Left lung (tissue), 1 donor: ENCODE results near the gene PCGF1.

DNA sequence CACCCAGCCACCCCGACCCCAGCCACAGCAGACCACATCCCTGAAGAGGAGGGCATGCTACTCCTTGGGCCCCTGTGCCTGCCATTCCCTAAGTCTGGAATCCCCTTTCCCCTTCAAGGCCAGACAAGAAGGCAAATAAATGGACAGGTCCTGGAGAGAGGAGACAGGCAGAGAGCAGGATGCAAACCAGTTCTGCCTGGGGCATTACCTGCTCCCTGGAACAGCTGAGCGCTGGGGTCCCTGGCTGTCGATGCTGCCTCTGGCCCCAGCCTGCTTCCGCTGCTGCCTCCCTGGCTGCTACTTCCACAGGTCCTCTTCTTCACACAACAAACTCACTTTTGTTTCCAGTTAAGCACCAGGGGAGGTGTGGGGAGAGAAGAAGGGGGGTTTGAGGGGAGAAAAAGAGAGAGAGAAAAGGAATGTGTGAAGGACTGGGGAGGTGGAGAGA is 53.2 kb downstream of the SLC4A5 start:
- PRO-cap, result no peak

GRCh38 chr2:74413054-74414036 is 8.1 kb downstream of the C2orf81 start:
- PRO-cap, result no peak

GRCh38 chr2:74414802-74415784 is 6.3 kb downstream of the C2orf81 start:
- PRO-cap, result bidirectional peak, plus-strand start at chr2:74415024, minus-strand start at chr2:74414846; bidirectional peak, plus-strand start at chr2:74415077, minus-strand start at chr2:74415109; bidirectional peak, plus-strand start at chr2:74415551, minus-strand start at chr2:74415457

GRCh38 chr2:74425062-74425716 is 3.7 kb downstream of the WDR54 start:
- PRO-cap, result no peak

DNA sequence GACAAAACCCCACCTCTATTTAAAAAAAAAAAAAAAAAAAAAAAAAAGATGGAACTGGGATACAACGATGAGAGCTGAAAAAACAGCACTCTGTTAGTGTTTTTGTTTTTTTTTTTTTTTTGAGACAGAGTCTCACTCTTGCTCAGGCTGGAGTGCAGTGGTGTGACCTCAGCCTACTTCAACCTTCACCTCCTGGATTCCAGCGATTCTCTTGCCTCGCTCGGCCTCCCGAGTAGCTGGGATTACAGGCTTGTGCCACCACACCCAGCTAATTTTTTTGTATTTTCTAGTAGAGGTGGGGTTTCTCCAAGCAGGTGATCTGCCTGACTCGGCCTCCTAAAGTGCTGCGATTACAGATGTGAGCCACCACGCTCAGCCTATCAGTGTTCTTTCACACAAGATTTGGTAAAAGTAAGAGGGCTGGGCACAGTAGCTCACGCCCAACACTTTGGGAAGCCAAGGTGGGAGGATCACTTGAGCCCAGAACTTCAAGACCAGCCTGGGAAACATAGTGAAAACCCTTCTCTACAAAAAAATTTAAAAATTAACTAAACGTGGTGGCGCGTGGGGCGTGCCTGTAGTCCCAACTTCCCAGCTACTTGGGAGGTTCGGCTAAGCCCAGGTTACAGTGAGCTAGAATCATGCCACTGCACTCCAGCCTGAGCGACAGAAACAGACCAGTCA is 1.2 kb downstream of the MRPL53 start:
- PRO-cap, result no peak

GRCh38 chr2:74498780-74499385 is 520 bp downstream of the LBX2 start:
- PRO-cap, result no peak

DNA sequence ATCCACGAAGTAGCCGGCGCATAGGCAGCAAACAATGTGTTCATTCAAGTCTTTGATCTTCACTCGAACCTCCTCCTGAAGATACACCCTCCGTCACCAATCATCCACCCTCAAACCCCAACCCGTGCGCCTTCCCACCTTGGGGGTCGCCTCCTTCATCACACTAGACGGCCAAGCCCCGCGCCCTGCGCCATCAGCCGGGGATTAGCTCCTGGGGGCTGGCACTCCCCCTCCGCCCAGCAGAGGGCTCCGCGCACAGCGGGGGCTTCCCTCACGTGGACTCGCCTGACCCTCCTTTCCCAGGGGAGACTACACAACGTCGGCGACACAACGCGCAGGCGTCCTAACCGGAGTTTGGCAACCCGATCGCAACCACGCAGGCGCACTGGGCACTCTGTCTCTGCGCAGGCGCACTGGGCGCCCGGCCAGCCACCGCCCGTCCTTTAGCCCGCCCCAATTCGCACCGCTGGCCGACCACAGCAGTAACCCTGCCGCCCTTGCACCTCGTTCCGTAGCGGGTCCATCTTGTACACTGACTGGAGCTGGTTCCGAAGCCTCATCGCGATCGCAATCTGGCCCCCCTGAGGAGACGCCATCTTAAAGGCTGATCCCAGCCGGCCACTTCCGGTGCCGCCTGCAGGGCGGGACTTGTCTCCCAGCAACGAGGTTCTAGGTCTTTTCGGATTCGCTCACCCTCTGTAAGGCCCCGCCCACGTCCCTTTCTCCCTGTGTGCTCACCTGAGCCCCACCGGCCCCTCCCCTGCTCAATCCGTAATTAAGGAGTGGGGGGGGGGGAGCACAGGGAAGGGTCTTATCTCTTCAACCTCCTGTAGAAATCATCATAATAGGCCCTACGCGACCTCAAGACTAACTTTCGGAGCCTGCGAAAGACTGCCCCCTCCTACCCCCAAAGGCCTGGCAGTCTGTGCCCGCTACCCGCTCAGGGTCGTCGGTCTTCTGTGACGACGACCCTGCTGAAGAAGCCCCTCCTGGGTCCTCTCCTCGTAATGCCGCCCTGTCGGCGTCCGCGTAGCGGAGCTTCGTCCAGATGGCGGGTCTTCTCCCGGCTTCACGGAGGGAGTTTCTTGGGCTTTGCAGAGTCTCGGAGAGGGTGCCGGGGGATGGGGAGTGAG is at the start of gene PCGF1:
PCGF1 (minus strand) TSS at position 623 of the 1,133 bp plus-strand sequence.
- PRO-cap, result bidirectional peak, plus-strand start at position 363 of the sequence, minus-strand start at position 287 of the sequence; bidirectional peak, plus-strand start at position 717 of the sequence, minus-strand start at position 574 of the sequence

DNA sequence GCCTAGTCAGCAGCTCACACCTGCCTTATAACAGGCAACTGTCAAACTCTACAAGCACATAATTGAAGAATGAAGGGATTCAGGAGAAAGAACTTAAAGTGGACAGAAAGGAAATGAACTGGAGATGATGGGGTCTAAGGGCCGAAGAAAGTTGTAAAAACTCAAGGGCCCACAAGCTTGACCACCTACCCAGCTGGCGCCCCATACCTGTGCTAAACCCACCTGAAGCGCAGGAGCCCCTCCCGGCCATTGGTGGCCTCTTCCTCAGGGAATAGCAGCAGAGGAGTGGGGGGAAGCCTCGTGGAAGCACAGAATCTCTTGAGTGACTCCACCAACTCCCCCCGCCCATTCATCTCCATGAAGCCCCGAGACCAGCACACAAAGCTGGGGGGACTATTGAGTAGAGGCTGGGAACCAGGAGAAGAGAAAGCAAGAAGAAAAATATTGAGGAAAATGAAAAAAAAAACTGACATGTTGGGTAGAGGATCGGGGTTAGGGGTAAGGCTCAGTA is 922 bp downstream of the AUP1 start:
- PRO-cap, result no peak

- PRO-cap, result unidirectional peak, plus-strand start at chr2:74560123
Measured at GRCh38 chr2:74559583-74560456, 5.3 kb downstream of the DOK1 start.

DNA sequence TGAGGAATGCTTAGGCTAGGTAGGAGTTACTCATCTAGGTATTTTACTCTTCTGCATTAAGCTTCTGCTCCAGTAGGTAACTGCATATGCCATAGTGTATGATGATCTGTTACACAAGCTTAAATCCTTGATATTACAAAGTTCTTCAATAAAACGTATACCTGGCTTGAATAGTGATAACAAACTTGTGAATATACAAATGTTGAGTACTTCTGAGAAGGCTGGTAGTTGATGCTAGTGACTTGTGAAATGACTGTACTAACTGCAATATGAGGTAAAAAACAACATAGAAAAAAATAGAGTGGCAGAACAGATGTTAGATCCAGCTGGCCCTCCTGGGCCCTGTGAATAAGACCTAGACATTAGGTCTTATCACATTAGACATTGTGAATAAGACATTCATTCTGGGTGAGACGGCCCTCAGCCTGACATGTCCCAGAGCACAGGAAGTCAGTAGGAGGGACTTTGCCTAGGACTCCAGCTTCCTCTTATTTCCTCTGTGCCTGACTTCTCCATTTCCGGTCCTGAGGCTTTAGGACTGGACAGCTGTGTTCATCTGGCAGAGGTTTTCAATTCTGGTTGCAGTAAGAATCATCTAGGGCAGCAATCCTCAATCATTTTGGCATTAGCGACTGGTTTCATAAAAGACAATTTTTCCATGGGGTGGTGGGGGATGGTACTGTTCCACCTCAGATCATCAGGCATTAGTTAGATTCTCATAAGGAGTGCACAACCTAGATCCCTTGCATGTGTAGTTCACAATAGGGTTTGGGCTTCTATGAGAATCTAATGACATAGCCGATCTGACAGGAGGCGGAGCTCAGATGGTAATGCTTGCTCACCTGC is 23.0 kb downstream of the DOK1 start:
- PRO-cap, result no peak

- PRO-cap, result no peak
Measured at GRCh38 chr2:74695595-74696238, 41.7 kb downstream of the SEMA4F start.

DNA sequence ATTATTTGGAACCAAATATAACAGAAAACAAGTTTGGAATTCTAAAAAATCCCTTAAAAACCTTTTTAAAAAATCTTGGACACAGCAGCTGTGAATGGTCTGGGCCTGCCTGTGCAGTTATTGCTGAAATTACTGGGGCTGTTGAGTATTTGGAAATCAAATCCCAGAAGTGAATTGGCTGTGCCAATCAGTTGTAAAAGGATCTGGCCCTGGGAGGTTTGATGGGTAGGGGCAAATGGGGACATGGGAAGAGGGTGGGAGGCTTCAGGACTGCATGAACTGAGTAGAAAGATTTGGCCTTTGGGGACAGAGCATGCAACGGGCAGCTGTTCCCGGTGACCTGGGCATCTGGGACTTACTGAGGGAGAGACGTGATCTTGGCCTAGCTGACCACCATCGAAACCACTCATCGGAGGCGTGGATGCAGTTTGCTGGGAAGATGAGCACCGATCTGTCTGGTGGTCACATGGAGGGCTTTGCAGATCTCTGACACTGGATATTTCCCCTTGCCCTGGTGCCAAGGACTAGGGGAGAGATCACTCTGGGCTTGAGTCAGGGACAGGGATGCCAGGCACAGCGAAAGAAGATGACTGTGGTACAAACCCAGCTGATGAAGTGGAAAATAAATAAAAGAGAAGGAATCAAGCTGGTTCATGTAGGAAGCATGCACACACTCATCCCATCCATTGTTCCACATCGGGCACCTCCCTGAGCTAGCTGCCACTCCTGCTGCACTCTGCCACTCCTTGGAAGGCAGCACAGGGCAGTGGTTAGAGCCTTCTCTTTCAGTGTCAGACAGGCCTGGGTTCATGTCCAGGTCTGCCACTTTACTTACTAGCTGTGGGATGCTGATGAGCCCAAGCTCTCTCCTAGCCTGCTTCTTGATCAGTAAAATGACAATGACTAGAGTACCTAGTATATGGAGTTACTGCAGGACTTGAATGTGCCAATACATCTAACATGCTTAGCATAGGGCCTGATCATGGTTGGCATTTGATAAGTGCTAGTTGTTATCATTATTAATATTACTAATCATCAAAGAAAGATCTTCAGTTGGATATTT is 58.5 kb downstream of the SEMA4F start:
- PRO-cap, result no peak

DNA sequence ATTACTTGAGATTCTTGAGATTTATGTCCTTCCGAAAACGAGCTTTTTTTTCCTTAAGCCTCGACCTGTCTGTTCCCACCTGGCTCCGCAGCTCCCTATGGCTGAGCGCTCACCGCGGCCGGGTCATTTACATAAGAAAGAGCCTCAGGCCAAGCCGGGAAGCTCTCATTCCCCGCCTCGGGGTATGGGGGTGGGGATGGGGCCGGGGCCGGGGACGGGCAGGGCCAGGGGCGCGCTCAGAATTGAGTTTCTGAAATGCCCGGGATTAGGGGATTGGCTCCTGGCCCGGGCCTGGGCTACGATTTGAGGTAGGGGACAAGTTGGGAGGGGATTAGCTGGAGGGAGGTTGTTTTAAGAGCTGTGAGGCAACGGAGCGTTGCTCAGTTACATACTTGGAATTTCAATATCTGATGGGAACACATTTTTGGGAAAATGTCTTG is 1.5 kb downstream of the HK2 start:
- PRO-cap, result no peak

GRCh38 chr2:74869296-74870006 is 35.5 kb downstream of the HK2 start:
- PRO-cap, result no peak

DNA sequence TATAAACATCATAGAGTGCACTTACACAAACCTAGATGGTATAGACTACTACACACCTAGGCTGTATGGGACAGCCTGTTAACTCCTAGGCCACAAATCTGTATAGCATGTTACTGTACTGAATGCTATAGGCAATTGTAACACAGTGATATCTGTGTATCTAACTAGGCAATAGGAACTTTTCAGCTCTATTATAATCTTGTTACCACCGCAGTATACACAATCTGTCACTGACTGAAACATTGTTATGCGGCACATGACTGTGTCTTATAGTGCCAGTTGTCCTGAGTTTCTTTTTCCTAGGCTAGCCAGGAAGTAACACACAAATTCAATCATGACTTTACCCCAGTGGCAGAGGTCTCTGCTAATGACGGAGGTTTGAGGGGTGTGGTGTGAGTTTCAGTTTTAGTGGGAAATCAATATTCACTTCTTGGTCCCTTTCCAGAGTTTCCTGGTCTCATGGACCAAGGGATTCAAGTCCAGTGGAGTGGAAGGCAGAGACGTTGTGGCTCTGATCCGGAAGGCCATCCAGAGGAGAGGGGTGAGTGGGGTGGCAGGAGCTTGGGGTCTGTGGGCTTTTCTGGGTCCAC is 39.0 kb downstream of the HK2 start:
- PRO-cap, result no peak

GRCh38 chr2:74947781-74948149 is 10.7 kb upstream of the POLE4 start:
- PRO-cap, result no peak

GRCh38 chr2:75428761-75429030 is 132.0 kb downstream of the EVA1A start:
- PRO-cap, result no peak

GRCh38 chr2:77753688-77754480 is 231.7 kb upstream of the LRRTM4 start:
- PRO-cap, result no peak

DNA sequence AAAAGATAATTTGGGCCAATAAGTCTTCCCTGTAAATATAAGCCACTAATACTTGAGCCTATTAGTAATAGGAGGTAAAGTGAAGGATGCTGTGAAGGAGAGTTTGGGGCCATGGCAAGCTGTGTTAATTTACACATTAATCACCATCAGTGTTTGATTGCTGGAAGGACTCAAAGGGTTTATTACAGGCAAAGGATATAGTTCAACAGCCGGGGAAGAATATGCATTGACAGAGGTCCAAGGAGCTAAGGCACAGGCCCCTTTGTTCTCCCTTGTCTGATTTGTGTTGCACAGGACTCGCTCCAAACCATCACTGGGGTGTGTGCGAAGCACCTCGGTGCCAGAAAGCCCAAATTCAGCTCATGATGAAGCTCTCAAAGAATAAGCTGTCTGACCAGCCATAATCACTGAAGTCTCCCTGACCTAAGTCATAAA is 109.7 kb upstream of the REG3G start:
- PRO-cap, result no peak

DNA sequence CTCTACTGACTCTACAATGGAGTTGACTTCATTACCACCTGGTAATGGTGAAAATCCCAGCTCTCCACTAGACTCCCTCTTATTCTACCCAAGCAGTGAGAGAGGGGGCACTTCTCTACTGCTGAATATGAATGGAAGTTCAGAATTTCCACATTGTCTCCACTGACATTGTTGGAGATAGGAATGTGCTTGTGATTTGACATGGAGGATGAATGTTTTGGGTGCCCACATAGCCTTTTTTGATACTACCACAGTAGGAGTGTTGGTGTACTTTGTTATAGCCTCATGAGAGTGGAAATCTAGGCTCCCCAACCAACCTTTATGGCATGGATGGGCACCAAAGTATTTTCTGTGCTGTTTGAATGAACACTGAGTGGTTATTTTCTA is 454.5 kb upstream of the LRRTM1 start:
- PRO-cap, result no peak